Bronchus fibroblast of lung (primary cell): ENCODE measurements around the gene NUDT6.

DNA sequence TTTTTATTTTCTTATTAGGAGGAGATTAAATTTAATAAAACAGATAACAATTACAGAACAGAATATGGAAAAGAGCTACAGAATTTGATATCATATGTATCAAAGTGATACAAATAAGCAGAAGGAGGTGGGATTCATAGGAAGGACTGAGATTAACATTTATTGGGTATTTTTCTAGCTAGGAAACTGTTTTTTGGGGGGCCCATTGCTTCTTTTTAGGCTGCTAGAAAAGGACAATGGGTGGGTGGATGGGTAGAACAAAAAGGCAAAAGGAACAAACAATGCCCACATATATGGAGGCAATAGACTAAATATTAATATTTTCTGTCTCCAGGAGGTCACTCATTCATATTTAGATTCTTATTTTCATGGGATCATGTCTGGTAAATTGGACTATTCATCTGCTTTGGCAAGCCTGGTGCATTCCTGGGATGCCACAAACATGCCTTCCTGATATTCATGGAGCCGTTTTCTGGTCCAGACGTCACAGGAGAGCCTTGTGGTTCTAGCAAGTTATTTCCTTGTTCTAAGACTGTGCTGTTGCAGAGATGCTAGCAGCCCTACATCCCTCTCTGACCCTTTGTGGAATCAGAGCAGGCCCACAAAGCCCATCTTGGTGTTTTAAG, 16.3 kb upstream of the EXOSC9 start:
- RAMPAGE, long total RNA = no peak

- RAMPAGE, long total RNA = no peak
These were observed 756 bp downstream of the TRPC3 start for GRCh38 chr4:121950736-121951872.

- RAMPAGE, long total RNA = no peak
These were observed 3.6 kb downstream of the BLTP1 start for GRCh38 chr4:122155586-122156277.

DNA sequence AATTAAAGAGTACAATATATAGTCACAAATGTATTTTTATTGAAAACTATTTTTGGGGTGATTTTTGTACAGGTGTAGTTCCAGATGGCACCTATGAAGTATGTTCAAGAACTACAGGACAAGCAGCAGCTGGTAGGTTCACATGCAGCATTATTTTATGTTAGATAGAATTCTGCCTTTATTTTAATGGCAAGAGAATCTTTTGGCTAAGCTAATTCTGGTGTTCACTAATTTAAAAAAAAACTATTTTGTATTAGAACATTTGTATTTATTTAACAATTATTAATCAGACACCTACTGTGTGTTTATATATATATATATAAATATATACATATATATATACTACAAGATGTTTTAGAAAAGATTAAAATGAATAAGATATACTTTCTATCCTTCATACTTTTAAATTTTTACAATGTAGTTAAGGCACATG, 65.2 kb upstream of the ADAD1 start:
- RAMPAGE, long total RNA = no peak

DNA sequence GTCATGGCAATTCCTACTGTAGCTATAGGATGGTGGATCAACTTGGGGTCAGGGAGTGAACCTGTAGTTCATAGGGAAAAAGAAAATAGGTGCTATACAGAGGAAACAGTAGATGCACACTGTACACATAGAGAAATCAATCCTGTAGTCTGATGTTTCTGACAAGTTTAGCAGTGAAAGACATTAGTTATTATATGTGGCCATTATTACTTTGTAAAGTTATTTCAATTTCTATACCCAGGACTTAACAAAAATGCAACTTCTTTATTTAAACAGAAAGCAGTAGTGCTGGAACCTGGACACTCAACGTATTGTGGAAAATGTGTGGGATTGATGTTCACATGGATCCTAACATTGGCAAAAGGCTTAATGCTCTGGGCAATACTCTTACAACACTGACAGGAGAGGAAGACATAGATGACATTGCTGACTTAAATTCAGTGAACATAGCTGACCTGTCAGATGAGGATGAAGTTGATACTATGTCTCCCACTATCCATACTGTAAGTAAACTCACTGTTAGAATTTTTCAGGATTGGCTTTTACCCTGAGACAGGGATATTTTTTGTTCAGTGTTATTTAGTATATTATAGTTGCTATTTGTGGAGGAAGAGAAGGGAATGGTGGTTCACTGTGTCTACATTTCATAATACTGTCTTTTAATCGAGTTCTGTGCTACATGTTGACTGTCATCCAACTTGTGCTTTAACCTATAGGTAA, 63.5 kb upstream of the ADAD1 start:
- RAMPAGE, long total RNA = no peak

DNA sequence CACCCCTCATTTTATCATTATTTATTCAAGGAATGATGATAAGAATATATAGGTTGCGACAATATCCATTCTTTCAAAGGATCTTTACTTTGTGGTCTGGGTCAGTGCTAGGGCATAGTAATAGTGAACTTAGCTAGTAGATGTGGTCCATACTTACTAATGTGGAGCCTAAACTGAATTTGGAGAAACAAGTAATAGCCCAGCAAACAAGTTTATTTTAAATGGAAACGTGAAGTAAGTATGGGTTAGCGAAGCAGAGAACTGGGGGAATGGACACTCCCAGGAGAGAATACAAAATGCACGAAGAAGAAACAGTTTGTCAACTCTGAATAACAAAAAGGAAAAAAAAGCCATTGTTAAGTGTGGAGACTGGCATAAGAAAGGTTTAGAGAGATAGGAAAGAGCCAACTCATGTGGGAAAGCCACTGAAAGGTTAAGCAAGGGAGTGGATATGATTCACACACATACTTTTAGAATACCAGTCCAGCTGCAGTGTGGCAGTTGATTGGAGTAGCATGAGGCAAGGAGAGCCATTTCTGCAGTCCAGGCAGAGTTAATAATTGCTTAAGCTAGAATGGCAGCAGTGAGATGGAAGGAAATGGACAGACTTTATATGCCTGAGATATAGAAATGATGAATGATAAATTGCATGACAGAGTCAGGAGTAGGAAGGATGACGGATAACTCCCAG, 37.0 kb upstream of the ADAD1 start:
- RAMPAGE, long total RNA = no peak

DNA sequence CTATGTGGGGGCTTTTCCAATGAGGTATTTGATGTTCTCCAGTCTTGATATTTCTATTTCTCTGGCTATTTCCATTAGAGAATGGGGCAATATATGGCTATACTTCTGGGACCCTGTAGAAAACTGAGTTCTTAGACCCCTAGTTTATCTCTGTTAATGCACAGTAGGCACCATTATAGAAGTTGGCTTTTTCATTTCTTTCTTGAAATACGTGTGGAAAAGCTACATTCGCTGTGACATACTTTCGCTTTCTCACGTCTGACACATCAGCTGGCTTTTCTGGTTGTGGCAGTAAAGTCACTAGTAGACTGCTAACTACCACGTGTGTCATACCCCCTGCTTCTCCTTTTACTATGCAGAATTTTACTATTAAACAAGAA, 1.9 kb upstream of the IL2 start:
- RAMPAGE, long total RNA = no peak

GRCh38 chr4:122560096-122560437, 60.8 kb downstream of the IL21 start:
- RAMPAGE, long total RNA = no peak

DNA sequence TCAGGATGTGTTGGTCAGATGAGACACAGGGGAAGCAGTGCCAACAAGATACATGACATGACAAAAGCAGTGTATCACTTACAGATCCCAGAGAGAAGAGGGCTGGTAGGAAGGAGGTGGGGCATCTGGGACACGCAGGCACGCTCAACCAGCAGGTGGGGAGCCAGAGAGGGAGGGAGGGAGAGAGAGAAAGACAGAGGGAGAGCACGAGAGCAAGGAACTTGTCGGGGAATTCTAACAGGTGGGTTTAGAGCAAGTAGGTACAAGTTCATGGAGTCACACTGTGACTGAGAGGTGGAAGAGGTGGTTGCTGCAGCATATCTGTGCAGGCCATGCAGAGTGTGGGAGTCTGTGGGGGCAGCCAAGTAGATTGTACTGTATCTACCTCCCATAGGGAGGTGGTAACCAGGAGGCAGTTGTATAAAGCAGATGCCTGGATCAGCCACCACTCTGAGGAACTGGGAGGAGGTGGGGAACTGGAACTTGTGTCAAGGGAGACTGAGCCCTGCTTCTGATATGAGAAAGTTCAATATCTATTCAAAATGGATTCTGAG, 43.6 kb downstream of the BBS12 start:
- RAMPAGE, long total RNA = no peak

GRCh38 chr4:122783777-122784344, 42.8 kb upstream of the FGF2 start:
- RAMPAGE, long total RNA = no peak

DNA sequence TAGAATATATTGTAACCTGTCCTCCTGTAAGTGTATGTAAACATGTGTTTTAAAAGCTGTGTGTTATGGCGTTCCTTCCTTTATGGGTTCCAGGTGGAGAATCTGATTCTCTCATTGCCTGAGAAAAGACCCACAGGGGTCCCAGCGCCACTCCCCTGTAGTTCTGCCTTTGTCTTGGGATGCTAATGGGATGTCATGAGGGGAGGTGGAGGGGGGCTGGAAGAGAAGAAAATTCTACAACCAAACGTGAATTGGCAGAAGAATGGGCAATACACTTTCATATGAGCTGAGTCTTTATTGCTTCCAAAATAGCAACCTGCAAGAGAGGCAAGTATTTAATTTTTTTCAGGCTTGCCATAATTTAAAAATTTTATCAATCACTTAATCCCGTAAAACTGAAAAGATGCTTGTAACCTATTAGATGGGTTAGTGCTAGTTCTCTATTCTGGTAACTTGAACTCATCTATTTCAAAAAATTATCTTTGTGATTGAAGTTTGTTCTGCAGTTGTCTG, 1.8 kb downstream of the FGF2 start:
- RAMPAGE, long total RNA = no peak

- RAMPAGE, long total RNA = no peak
These were observed 16.5 kb downstream of the FGF2 start for GRCh38 chr4:122843059-122843670.

DNA sequence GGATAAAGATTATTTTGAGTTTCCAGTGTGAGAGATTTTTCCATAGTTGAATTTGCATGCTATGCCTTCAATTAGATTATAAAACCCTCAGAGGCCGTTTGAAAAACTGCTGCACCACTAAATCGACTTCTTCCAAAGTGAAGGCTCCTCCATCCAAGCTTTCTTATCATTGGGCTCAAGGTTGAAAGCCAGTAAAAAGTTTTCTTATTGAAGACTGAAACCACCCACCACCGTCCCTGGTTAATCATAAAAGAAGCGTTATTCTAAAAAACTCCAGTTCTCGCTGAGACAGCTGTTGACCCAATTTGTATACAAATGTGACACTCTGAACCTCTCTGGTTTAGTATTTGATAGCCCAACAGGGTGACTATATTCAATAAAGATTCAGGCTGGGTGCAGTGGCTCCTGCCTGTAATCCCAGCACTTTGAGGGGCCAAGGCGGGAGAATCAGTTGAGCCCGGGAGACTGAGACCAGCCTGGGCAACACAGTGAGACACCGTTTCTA, 1.4 kb downstream of the NUDT6 start:
- RAMPAGE, long total RNA = no peak

DNA sequence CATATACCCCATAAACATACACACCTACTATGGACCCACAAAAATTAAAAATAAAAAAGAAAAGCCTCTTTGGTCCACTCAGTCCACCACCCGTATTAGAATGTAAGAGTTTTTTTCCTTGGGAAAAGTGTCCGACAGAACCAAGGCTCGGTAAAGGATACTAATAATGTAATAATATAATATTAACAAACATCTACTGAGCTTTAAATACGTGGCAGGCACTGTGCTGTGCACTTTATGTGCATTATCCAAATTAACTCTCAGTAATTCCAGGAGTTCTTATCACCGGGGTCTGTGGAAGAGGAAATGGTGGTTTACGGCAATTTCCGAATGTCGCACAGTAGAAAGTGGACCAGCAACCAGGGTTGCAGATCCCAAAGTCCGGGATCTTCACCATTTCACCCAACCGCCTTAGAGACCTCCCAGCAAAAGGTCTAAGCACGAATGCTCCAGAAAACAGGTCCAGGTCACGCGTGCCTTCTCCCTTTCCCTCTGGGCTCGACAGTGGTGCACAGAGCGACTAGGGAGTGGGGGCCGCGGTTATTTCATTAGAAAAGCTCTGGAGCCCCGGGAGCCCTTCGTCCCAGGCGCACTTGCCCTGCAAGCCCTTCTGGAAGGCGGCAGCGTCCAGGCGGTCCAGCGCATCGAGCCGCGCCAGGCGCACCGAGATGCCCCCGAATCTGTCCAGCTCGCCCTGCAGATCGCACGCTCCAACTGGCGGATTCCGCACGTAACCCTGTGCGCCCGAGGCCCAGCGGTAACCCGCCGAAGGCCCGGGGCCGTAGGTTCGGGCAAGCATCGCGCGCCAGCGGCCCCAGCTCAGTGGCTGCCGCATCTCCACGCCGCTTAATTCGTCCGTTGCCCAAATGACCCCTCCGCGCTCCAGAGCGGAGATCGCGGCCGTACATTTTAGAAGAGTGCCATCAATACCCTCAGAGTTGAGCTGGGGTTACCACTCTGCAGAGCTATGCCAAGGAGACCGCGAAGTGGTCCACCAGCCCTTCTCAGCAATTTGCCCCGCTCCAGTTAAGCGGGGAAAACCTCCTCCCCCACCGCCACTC, at the start of gene NUDT6:
Gene NUDT6, minus strand, starts transcription at position 860 of the 1,061 bp plus-strand sequence.
- RAMPAGE, long total RNA = start-site peak on the minus strand centred at position 841 of the sequence, 40 bp wide, 397 and 290 reads in 2 replicates

- RAMPAGE, long total RNA = no peak
These were observed 334 bp downstream of the SPATA5 start for GRCh38 chr4:122923255-122923568.

DNA sequence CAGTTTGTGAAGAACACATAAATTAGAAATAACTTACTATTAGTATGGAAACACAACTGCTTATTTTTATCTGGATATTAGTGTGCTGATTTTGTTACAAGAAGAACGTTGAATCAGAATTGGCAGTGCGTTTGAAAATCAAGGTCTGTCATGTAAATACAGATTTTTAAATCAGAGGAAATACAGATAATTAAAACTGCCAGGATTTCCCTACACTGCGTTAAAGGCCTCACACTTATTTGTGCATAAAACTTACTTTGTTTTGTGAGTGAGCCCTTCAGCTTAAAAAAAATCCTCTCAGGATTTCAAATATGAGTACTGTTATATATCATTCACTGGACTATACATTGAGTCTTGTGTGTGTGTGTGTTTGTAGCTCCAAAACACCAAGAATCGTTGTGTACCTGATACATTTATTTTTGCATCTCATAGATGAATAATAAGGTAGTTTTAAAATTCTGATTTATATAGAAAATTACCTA, 4.0 kb downstream of the SPRY1 start:
- RAMPAGE, long total RNA = no peak

DNA sequence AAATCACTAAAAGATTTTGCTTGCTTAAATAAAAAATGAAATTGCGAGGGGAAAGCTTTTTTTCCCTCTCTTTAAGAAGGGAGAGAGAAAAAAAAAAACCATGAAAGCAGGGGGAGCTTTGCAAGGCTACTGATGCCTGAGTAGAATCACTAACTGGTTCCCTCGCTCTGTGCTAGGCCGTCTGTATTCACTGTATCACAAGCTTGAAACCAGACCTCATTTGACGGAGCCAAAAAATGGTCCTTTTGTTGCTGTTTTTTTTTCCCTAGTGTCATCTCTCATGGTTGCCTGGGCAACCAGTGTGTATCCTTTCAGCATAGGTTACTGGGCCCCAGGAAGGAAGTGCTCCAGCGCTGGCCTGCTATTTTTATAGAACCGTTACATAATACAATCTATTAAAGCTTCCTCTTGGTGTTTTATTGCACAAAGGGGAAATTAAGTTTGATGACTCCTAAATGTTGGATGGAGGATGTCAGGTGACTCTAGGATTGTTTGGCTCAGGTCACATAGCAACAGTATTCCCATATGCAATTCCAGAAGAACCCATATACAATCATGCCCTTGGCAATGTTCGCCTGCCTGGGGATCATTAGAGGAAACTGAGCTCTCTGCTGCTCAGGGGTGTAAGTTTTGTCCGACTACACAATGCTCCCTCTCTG, 220.4 kb downstream of the SPRY1 start:
- RAMPAGE, long total RNA = no peak

DNA sequence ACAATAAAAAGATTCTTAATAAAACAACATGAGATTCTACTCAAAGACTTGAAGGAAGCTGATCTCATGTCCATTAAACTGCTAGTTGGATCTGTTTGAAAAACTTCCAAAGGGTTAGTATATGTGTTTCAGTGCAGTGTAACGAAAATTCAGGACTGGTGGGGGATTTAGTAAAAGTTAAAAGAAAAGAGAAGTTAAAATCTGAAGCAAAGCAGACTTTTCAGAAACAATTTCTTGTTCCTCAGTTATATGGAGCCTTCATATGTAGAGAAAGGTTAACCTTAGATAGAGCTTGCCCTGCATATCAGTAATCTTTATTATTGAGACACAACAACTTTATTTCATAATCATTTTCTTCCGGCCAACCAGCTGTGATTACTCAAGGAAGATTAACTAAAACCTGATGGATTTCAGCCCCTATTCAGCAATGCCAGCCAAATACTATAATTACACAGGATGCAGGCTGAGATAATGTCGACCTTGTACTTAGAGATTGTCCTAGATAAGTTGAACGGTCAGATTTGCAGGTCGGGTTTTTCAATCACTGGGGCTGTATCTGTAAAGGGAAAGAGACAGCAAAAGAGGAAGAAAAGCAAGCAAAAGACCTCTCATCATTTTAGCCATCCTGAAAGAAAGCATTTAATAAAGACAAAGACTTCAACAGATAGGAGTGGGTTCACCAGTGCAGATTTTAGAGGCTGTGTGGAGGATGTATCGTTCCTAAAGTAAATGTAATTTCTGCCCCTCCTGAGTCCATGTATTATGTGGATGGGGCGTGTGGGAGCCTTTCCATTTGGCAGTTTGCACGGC, 496.4 kb downstream of the SPRY1 start:
- RAMPAGE, long total RNA = no peak

GRCh38 chr4:124670340-124670969, 42.1 kb downstream of the ANKRD50 start:
- RAMPAGE, long total RNA = no peak

DNA sequence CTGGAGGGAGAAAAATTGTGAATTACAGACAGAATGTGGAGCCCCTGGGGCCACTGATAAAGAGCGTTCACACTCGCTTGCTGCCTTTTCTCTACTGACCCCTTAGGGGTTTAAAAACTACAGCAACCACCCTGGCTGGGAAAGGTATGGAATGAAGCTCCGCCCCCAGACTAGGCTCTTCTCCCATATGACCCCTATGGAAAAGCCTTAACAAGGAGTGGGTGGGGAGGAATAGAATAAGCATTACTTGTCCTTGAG, 26.3 kb downstream of the ANKRD50 start:
- RAMPAGE, long total RNA = no peak